T47D (cell line): ENCODE measurements around the genes MBD3L2B and INSR.

DNA sequence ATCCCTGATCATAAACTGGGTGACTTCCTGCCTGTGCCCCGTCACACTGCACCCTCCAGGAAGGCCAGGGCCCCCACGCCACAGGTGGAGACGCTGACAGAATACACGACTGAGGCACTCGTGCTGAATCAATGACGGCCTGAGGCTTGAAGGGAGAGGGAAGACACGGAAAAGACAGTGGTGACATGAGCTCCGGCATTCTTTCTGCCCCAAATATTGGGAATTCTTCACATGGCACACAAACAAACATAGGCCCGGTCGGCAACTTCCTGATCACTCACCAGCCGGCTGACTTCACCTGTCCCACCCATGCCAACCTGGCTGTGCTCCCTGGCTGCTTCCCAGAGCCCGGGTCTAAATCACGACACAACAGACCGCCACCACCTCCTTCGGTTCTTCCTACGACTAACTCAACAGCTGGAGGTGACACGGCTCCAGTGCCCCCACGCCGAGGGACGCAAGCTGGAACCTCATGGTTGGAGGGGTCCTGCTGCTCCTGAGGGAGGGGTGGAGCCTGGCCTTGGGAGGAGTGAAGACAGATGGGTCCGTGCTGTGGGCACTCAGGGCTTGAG, 9.7 kb downstream of the MLLT1 start:
- RRBS = 69% methylated on average over 3 of the region's 21 CpGs

DNA sequence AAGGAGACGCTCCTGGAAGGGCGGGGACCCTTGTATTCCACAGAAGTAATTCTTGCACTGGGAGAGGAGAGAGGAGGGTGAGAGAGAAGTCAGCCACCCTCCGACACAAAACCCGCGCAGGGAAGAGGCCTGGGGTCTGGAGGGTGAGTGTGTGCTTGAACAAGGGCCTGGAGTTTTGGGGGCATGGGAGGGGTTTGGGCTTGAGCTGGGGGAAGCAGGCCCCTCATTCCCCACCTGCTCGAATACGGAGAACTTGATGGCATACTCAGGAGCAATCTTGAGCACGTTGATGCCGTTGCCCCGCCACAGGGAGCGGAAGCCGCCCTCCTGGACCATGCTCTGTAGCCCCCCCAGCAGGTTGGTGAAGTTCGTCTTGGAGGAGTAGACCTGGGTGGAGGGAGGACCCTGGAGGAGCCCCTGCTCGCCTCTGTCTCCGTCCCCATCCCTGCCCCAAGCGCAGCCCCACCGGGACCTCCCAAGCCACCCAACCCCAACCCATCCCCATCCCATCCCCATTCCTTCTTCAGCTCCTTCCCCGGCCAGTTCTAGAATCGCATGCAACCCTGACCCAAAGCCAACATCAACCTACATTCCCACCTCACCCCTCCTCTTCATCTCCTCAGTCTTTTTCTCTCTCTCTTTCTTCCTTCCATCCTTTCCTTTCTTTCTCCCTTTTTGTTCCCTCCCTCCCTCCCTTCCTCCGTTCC, 3.6 kb downstream of the SLC25A41 start:
- RRBS = 64% methylated on average over 2 of the region's 20 CpGs

GRCh38 chr19:6480777-6481598, 599 bp downstream of the DENND1C start:
- RRBS = no CpG with 5 or more reads among the region's 13 CpGs

GRCh38 chr19:6663462-6663925, 6.5 kb downstream of the TNFSF14 start:
- RRBS = no CpG with 5 or more reads among the region's 7 CpGs

GRCh38 chr19:6681921-6682536, 12.1 kb upstream of the TNFSF14 start:
- RRBS = no CpG with 5 or more reads among the region's 3 CpGs

GRCh38 chr19:6706793-6707337, 13.6 kb downstream of the C3 start:
- RRBS = no CpG with 5 or more reads among the region's 27 CpGs

DNA sequence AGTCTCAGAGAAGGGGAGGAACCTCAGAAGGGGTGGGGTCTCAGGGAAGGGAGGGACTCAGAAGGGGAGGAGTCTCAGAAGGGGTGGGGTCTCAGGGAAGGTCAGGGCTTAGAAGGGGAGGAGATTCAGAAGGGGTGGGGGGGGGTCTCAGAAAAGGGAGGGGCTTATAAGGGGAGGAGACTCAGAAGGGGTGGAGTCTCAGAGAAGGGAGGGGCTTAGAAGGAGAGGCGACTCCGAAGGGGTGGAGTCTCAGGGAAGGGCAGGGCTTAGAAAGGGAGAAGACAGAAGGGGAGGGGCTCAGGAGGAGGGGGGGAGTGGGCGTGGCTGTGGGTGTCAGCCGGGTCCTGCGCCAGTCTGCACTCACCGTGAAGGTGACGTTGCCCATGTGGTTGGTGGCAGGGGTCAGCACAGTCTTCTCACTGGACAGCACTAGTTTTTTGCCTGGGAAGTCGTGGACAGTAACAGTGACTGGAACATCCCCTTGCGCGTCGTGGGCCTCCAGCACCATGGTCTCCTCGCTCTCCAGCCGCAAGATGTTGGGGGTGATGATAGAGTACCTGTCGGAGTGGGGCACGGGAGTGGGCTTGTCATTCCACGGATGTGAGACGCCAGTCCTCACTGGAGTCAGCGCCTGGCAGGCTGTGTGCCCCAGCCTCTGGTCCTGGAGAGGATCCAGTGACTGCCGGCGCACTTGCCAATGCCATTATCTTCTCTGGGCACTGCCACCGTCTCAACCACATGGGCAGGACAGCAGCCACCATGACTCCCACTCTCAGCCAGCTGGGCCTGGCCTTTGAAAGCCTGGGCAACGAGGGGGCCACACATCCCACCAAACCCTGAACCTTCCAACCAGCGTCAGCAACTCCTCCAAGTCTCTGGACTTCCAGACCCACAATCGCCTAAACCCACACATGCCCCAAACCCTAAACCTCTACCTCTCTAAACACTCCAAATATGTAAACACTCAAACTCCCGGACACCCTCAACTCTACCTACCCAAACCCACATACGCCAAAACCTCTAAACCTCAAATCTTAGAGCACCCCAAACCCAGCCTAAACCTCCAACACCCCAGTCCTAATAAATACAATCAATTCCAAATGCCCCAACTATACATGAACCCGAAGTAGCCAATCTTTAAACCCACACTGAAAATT, 1.2 kb downstream of the C3 start:
- RRBS = no CpG with 5 or more reads among the region's 27 CpGs

DNA sequence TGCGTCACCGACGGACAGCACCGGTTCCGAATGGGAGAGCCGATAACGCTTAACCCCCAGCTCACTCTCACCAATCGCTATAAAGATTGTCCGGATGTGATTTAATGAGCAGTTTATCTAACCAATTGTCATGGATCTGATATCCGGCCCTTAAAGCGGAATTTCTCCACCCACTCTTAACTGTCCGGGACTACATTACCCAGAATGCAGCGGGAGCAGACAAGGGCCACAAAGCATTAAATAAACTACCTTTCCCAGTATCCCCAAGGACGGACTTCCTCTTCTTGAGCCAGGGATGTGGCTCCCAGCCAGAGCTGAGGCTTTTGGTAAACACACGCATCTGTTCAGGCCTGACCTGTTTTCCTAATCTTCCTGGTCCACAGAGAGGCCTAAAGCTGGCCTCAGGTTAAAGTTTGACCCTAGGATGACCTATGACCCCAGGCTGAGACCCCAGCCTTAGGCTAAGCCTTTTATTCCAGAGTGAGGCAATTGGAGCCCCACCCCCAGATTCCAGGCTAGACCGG, 404 bp upstream of the GPR108 start:
- RRBS = 2% methylated on average over 10 of the region's 16 CpGs

DNA sequence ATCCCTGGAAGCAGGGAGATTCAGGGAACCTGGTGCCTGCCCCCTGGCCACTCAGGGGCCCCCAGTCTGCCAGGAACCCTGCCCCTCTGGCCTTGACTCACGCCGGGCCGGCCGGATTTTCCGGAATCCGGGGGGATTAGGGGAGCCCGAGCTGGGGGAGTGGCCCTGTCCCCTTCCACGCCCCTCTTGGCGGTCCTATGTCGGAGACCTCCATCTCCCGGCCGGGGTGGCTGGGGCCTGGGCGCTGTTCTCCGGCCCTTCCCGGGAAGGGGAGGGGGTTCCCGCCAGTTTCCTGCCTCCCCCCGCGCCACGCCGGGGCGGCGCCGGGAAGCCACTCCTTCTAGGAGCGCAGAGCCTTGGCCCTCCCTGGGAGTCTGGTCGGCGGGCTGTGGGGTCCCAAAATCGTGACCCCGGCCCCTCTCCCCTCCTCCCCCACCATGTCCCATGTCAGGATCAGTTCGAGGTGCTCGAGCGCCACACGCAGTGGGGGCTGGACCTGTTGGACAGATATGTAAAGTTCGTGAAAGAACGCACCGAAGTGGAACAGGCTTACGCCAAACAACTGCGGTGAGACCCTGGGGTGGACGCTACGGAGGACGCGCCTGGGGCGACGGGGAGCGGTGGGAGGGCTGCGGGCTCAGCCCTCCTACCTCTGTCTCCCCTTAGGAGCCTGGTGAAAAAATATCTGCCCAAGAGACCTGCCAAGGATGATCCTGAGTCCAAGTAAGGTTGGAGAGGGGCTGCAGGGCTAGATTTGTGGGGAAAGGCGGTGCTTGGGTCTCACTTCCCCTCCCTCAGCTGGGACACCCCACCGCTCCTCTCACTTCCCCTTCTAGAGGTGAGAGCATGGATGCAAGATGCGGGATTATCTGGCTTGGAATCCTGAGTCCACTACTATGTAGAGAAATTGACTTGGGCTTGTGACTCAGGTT, 1.3 kb downstream of the TRIP10 start:
- RRBS = 1% methylated on average over 17 of the region's 48 CpGs

DNA sequence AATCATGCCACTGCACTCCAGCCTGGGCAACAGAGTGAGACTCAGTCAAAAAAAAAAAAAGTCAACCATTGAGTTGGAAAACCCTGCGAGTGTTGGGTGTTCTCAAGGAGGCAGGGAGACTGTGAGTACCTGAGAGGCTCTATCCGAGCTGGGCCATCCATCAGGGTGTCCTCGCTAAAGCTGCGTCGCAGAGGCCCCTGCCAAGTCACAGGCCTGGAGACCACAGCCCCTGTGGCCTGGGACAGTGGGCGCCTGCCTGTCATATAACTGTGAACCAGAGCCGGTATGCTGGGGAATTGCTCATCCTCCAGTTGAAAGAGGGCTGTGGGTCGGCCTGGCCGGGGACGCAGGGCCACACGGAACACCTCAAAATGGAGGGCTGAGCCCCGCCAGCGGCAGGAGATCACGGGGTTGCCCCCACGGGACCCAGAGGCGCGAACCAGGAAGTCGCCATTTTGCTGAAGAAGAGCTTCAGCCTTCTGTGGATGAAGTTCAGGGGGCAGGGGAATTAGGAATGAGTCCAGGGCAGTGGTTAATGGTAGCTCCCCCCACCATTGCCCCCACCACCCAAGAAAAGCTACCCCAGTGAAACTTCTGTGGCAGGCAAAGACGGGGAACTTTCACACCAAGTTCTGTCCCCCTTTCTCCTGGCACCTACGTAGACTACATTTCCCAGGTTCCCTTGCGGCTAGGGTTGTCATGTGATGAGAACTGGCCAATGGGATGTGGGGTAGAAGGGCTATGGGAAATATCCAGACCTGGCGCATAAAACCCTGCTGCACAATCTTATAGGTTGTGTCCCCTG, 6.5 kb downstream of the SH2D3A start:
- RRBS = 100% methylated on average over 3 of the region's 22 CpGs

DNA sequence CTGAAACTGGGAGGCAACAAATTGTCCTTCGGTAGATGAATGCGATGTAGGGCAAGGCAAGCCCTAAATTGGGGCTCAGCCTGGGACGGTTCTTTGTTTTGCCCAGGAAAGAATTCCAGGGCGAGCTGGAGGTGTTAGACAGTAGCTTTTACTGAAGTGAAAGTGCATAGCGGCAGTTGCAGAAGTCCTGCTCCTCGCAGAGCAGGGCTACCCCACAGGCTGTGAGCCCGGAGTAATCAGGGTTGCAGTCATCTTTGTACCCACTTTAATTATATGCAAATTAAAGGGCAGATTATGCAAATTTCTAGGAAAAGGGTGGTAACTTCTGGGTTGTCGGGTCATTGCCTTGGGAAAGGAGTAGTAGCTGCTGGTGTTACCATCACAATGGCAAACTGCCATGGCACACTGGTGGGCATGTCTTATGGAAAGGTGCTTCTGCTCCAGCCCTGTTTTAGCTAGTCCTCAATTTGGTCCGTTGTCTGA, 30.5 kb downstream of the VAV1 start:
- RRBS = no CpG with 5 or more reads among the region's 9 CpGs

GRCh38 chr19:7021268-7021832, at the start of gene MBD3L2B:
MBD3L2B (minus strand) TSS chr19:7021431.
- RRBS = no CpG with 5 or more reads among the region's 13 CpGs

DNA sequence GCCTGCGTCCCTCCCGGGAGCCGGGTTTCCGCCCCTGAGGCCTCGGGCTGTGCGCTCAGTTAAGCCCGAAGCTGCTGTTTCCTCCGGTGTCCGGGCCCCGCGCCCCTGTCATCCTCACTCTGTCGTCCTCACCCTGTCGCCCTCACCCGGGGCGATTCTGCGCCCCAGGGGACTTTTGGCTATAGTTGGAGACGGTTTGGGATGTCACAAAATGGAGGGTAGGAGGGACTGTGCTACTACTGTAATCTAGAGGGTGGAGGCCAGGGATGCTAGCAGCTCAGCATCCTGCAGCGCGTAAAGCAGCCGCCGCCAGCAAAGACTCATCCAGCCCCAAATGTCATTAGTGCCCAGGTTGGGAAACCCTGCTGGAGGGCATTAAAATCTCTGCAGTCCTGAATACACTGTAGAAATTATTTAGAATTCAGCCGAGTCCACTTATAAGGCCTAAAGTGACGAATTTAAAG, 338 bp downstream of the ZNF557 start:
- RRBS = 3% methylated on average over 12 of the region's 23 CpGs

GRCh38 chr19:7141456-7142097, 72.1 kb downstream of the ZNF557 start:
- RRBS = no CpG with 5 or more reads among the region's 13 CpGs

DNA sequence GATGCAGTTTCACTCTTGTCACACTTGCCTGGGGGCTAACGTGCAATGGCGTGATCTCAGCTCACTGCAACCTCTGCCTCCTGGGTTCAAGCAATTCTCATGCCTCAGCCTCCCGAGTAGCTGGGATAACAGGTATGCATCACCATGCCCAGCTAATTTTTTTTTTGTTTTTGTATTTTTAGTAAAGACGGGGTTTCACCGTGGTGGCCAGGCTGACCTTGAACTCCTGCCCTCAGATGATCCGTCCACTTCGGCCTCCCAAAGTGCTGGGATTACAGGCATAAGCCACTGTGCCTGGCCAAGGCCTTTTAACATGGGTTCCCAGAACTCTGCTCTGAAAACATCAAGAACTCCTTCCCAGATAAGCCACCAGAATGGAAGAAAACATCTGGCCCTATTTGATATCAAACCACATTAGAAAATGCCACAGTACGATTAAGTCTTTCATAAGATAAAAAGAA, 112.1 kb downstream of the ZNF557 start:
- RRBS = no CpG with 5 or more reads among the region's 8 CpGs

DNA sequence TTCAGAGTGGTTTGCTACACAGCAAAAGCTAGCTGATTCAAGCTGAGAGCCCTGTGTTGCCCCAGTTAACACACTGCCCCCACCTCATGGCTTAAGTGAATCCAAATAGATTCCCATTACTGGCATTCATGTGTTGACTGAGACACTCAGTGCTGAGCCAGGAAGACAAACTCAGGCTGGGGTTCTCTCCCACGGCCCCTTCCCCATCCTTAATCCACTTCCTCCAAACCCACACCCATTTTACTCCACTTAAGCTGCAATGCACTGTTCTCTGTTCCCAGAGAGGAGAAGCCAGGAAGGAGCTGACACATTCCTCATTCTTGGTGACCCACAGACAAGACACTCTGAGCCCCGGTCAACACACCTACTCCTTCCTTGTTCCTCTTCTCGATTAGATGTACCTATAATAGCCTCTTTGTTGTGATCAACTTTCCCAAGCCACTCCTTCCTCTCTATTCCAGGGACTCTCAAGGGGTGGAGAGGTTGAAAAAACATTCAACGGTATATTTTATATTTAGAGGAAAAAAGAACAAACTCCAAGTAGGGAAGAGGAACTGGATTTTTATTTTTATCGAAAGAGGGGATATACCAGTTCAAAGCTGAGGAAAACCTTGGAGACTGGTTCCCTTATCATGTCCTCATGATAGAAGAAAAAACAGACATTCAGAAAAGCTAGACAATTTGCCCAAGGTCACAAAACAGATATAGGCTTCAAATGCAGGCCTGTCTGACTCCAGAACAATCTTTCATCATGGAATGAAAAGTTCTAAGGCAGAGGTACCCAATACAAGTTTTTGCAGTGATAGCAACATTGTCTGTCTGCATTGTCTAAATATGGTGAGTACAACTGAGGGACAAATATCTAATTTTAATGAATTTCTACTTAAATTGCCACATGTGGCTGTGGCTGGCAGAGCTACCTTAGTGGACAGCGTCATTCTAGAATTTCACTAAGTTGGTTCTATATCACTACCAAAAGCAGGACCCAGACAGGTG, 46.9 kb downstream of the INSR start:
- RRBS = no CpG with 5 or more reads among the region's 6 CpGs

GRCh38 chr19:7293028-7293711, 1.0 kb downstream of the INSR start:
- RRBS = 15% methylated on average over 19 of the region's 47 CpGs

GRCh38 chr19:7293712-7294706, at the start of gene INSR:
INSR (minus strand) TSS chr19:7294414.
- RRBS = 2% methylated on average over 50 of the region's 128 CpGs

DNA sequence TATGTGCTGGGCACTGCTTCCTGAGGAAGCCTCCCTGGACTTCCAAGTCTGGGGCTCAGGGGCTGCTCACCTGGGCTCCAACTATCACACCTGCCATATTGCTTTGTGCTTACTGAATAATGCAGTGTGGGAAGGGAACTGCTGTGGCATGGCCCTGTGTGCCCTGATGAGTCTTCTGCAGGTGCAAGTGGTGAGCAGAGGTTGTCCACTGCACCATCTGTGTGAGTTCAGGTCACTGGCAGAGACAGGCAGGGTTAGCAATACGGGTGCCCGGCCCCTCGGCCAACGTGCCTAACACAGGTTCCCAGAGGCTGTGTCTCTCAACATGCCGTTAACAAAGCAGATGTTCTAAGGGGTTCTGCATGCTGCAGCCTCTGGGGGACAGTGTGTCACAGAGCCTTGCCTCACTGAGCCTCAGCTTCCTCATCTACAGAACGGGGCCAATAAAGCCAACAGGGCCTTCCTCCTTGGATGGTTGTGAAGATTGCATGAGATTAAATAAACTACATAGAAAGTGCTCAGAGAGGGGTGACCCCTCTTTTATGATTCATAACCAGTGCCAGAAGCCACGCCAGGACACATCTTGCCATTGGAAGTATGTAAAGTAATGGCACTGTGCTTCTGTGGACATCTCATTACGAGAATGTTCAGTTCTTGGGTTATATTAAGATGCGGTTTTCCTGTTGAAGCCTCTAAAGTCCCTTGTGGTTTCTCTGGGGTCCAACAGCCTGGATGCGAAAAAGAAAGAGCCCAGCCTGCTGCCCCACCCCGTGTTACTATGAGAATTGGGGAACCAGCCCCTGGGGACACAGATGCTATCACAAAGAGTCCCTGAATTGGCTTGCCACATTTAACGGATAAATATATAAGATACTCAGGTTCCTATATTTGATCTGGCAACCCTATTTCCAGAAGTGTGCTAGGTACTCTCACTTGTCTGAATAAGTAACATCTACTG, 11.2 kb upstream of the ARHGEF18 start:
- RRBS = no CpG with 5 or more reads among the region's 12 CpGs

GRCh38 chr19:7483685-7484124, 5.1 kb downstream of the PEX11G start:
- RRBS = no CpG with 5 or more reads among the region's 19 CpGs